Penis (tissue), 1 donor: Measurements from ENCODE around the genes CXADR, NCAM2 and MRPL39.

DNA sequence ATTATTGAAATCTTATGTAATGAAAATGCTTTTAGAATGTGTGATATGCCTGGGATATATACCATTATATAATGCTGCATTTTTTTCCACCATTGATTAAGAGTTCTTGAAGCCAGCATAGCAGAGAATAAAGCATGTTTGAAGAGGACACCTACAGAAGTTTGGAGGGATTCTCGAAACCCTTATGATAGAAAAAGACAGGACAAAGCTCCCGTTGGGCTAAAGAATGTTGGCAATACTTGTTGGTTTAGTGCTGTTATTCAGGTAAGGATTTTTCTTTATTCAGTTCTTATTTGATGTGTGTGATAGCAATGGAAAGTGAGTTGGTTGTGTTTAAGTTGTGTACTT, 61.6 kb downstream of the USP25 start:
- PRO-cap = no peak

- PRO-cap = no peak
These were observed 67.9 kb downstream of the USP25 start for GRCh38 chr21:15797719-15798057.

DNA sequence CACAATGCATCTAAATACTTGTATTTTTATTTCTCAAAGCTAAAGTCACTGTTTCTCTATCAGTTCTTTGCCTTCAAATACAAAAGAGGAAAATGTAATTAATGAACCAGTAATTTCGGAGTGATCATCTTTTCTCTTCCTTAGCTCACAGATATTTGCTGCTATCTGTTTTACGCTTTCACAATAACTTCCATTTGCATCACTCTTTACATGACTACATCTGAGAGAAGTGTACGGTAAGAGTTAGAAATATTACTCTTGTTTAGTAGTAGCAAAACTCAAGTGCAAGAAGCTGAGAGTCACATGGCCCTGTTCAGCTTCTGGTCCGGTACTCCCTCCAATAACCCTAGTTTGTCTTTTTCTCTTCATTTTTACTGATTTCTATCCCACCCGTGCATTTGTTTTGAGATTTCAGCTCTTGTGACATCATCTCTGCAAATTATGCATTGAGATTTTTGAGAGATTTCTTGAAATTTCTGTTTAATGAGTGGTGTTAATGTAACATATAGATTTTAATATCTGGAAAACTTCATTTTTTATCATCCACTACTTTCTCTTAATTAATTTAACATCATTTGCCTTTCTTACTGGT, 395.0 kb downstream of the USP25 start:
- PRO-cap = no peak

- PRO-cap = no peak
These were observed 664.7 kb downstream of the USP25 start for GRCh38 chr21:16394344-16394933.

- PRO-cap = no peak
These were observed 678.1 kb downstream of the USP25 start for GRCh38 chr21:16407741-16408341.

DNA sequence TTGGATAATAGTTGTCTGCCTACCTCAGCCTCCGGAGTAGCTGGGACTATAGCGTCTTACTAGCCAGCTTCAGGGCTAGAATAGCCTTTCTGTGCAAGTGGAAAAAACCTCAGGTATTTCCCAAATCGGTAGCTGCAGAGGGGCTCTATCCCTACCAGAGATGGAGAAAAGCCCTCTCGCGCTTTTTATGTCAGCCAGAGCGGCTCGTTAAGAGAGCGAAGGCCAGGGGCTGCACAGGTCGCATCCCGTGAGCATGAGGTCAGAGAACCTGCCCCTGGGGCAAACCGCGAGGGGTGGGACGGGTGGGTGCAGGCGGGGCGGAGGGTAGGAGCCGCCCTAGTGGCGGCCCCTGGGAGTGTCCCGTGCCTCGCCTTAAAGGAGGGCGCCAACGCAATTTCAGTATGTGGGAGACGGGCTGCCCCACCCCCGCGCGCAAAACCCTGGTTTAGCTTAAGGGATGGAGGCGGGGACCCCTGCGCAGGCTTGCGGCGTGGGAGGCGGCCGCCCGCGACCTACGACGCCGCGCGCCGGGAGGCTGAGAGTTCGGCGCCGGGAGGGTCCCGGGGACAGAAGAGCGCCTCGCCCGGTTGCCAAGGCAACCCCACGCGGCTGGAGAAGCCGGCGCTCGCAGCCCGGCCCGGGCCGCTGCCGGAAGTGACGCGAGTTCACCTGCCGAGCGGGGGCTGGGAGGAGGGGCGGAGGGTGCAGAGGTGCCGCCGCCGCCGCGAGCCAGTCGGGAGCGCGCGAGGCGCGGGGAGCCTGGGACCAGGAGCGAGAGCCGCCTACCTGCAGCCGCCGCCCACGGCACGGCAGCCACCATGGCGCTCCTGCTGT, at the start of gene CXADR:
TSS of gene CXADR (plus strand) at position 732 of the 834 bp plus-strand sequence.
- PRO-cap = bidirectional peak, plus-strand start at position 732 of the sequence, minus-strand start at position 656 of the sequence

GRCh38 chr21:17673182-17673594, 60.5 kb upstream of the BTG3 start:
- PRO-cap = no peak

GRCh38 chr21:17784651-17785375, 34.3 kb downstream of the C21orf91 start:
- PRO-cap = no peak

DNA sequence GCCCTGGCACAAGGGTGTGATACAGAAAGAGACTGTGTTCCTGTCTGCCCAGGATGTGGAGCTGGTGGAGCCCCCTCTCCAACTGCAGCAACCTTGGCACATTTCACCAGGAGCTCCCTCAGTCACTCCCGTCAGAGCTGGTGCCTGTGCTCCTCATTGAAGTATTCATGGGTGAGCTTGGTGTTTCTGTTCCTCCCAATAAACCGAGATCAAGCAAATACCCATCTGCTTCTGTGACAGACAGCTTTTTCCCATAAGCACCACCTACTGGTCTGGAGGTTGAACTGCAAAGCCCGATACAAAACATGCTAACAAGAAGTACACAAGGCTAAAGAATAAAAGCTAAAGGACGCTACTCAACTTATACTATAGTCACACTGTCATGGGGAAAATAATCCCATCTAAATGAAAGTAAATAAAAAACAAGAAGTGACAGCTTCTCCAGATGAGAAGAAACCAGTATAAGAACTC, 111.9 kb upstream of the C21orf91 start:
- PRO-cap = no peak

GRCh38 chr21:19226673-19227001, 823.1 kb upstream of the TMPRSS15 start:
- PRO-cap = no peak

DNA sequence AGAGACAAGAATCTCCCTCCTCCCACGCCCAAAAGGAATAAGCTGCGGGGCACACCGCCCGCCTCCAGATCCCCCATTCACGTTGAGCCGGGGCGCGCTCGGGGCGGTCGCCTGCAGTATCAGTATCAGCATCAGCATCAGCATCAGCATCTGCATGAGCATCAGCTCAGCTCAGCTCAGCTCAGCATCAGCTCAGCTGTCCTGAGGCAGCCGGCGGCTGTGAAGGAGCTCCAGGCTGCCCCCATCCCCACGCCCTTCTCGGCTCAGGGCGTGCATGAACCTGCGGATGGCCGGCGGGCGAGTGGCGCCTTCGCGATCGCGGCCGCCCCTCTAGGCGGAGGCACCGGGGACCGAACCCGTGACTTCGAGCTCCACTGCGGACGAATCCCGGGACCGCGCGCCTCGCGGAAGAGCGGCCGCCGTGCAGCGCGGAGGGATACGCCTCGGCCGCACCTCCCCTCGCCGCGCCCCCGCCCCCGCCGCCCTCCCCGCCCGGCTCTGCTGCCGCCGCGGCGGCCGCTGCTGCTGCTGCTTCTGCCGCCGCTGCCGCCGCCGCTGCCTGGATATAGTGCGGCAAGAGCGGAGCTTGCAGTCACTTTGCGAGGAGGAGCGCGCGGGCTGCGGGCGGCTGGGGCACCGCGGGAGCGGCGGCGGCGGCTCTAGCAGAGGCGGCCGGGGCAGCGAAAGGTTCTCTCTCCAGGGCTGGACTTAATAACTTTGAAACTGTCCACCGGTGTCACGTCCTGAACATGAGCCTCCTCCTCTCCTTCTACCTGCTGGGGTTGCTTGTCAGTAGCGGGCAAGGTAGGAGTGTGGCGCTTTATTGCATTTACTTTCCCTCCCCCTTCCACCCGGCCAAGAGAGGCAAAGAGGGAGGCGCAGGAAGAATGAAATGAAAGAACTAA, at the start of gene NCAM2:
TSS of gene NCAM2 (plus strand) at position 595 of the 905 bp plus-strand sequence.
- PRO-cap = unidirectional peak, plus-strand start at position 595 of the sequence

DNA sequence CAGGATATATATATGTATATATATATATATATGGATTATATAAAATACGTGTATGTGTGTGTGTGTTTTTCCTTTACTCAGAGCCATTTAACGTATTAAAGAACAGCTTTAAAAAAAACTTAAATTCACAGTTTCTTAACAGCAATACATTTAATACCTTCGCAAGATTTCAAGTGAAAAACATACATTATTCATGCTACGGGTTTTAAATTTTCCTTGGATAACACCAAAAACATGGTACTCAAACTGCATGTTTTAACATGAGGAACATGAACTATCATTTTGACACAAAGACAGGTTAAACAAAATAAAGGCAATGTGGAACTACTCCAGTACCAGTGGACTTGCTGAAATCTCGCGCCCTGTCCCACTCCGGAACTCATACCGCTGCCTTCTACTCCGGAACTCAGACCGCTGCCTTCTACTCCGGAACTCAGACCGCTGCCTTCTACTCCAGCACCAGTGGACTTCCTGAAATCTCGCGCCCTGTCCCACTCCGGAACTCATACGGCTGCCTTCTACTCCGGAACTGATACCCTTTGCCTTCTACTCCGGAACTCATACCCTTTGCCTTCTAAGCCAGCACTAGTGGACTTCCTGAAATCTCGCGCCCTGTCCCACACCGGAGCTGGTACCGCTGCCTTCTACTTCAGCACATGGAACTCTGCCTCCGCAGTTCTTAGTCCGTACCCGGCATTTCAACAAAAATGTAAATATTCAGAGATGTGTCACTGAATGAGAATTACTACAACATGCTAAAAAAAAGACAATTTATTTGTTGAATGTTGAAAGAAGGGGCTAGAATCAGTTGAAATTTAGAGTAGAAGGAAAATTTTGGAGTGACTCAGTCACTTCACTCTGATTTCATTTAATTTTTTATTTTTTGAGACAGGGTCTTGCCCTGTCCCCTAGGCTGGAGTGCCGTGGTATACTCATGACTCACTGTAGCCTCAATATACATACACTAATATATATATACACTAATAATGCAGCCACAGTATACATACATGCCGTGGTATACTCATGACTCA, 148.6 kb downstream of the NCAM2 start:
- PRO-cap = no peak

GRCh38 chr21:21200657-21201632, 202.7 kb downstream of the NCAM2 start:
- PRO-cap = no peak

DNA sequence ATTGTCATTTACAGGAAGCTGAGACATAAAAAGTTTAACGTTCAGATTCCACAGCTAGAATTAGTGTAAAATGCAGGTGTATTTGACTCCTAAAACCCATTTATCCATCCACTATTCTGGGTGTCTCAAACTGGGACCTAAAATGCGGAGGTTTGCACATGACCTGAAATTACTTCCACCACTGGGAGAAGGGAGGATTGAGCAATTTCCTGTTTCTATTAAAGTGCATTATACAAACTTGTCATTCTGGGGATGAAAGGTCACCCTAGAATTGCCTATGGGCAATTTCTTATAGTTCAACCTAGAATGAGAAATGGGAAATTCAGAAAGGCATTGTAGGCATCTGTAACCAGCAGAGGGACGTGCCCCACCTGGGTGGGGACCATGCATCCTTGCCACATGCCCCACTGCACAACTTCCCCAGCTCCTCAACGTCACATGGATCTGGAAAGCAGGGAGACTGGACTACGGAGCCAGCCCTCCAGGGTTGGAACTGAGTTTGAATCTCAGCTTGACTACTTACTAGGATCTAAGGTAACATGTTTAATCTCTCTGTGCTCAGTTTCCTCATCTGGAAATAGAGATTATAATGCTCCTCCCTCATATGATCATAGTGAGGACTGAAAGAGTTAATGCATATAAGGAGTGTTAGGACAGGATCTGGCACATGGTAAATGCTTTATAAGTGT, 47.0 kb downstream of the MRPL39 start:
- PRO-cap = no peak

- PRO-cap = no peak
These were observed 43.8 kb downstream of the MRPL39 start for GRCh38 chr21:25563244-25564086.

DNA sequence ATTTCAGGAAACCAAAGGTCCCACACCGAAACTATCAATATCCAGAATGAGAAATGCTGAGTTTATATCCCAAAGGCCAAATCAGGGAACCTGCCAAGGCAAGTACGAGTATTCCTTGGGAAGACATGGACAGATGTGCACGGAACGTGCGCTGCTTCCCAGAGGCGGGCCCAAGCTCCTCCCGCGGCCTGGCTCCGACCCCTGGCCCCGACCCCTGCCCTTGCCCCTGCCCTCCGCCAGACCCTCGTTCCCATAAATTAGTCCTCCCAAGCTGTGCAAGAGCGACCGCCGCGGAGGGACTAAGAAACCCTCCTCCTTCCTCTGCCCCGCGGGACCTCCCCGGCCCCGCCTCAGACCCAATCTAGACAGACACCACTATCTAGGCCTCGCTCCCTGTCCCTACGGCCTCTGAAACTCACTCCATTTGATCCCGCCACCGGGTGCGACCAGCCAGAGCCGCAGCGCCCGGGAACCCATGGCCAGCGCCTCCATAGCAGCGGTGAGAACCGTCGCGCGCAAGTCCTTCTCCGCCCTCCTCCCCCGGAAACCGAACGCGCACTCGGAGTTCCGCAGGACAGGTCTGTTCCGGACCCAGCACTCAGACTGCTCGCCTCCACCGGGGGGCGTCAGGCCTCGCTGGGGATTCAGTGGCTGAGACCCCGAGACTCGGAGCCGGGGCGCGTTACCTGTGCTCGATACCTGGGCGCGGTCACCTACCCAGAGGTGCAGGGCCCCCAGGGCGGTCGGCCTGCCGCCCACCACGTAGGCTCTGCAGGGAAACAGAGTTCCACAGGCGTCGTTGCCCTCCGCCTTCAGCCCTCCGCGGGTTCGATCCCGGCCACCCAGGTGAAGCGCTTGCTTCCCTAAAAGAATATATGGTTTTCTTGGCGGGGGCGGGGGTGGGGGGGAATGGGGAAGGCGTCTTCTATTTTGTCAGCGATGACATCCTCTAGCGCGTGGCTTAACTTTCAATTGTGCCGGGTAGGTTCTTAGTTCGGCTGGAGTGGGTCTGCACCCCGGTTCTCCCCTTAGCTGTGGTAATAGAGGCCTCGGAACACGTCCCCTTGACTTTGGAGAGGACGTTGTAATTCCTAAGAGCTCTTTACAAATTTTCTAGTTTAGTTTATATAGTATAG, at the start of gene MRPL39:
TSS of gene MRPL39 (minus strand) at position 498 of the 1,136 bp plus-strand sequence.
- PRO-cap = bidirectional peak, plus-strand start at position 629 of the sequence, minus-strand start at position 508 of the sequence; unidirectional peak, plus-strand start at position 992 of the sequence

DNA sequence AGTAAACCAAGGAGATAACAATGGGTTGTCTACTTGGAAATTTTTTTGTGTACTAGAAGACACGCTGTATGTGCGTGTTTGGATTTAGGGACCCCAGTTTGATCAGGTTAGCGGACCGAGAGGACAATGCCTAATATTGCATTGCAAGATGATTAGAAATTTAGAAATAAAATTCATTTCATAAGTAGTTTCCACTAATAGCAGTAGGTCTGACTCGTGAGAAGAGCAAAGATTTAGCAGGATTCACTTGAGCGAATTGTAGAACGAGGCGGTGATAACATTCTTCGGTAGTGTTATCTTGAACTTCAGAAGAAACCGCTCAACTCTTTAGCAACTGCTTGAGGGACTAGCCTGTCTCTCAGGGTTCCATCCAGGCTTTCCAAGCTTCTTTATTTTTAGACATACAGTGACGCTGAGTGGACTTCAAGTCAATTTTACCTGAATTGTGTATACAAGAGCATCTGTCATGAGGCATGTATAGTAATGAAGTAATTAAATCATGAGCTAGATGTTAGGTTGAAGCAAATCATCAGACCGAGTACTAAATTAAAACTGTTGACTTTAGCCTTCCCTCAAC, 1.4 kb downstream of the GABPA start:
- PRO-cap = no peak

DNA sequence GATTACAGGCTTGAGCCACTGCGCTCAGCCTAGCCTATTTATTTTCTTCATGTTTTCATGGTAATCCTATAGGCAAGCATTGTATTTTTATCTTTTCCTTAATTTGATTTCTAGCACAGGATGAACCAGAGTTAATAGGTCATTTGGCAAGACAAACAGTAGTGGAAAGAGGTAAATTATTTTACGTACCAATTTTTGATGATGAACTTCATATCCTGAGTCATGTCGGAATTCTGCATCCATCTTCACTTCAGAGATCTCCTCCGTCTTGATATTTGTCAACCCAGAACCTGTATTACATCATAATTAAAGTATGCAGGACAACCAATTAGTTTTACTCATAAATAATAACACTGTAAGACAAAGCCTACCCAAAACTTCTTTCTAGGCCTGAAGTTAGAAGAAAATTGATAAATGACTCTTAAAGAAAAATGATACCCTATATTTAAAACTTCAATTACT, 162.6 kb downstream of the GABPA start:
- PRO-cap = no peak

DNA sequence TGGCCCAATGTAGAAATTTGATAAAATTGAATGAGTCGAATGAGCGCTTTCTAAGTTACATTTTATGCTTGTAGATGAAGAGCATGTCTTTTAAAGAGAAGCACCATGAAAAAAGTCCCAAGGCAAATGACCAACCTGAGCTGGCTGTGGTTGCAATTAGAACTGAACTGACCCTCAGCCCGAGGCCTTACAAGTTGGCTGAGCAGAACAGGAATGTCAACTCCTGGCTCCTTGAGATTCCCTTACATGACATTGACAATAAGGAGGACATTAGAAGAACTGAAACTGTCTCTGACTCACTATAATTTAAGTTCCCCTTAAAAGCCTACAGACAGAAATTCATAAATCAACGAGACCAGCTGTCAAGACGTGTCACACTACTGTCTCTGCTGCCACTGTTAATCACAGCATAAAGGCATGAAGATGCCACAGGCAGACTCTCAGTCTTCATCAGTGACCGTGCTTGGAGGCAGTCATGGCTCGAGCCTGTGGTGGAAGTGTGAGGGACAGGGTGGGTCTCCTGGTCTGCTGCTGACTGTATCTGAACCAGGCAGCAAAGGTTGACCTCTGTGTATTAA, 168.8 kb downstream of the GABPA start:
- PRO-cap = no peak

GRCh38 chr21:25967442-25967928, 203.1 kb downstream of the APP start:
- PRO-cap = no peak